ENCODE measurements around the genes UNC5CL and MDFI.

GRCh38 chr6:38791717-38792133 lies 76.6 kb downstream of the DNAH8 start:
- PRO-cap, result no peak
- RAMPAGE, long total RNA, 3 experiments, result no peak in any of the 3 experiments

DNA sequence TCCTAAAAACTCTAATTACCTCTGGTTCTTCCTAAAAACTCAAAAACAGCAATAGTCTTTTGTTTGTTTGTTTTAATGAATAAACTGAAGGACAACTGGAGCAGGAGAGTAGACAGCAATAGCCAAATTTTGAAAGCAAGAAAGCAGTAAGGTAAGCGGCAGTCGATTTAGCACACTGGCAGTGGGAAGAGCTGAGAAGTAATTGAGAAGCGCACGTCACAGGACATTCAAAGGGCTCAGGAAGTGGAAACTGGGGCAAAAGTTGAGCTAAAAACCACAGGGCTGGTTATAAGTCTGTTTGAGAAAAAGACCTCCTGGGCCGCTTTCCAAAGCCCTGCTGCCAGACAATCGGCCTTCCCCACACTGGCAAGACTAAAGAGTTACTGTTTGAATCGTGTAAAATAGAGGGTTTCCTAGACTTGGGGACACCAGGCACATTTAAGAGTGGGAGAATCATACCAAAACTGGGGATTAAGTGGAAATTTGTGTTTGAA lies 161.3 kb downstream of the DNAH8 start:
- PRO-cap, result no peak
- RAMPAGE, long total RNA, 3 experiments, result no peak in any of the 3 experiments

DNA sequence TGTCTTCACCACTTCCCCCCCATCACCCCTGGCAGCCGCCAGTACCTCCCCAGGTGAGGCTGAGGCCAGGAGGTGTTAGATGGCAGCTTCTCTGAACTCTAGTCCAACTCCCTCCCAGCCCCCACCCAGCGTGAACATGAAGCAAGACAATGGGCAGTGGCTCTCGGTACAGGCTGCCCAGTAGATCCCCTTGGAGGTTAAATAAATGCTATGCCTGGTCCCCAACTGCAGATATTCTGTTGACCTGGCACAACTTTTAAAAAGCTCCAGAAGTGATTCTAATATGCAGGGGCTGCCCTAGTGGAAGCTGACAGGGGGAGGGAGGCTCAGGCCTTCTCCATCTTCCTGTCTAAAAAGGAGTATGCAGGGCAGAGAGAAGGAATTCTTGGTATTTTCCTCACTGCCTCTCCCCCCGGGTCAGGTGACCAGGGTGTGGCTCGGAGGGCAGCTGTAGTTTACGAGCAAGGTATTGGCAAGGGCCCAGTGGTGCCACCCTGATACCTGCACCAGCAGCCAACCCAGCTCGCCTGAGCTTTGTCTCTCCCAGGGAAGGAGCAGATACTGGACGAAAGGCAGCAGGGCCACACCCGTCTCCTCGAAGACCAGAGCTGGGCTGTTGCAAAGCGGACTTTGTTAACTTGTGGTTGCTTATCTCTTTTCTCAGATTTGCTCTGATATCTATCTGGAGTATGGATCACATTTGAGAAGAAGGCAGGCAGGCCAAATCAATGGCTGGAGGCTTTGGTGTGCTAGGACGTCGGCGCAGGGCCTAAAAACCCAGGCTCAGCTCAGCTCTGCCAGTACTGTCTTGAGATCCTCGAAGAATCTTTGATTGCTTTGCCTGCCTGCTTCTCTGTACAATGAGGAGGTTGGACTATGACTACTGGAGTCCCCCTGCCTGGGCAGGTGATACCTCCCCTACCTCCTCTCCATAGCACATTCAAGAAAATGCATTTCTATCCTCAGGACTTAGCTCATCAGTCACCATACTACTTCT lies 25.5 kb downstream of the KCNK5 start:
- PRO-cap, result no peak
- RAMPAGE, long total RNA, 3 experiments, result no peak in any of the 3 experiments

- PRO-cap, result no peak
- RAMPAGE, long total RNA, 3 experiments, result no peak in any of the 3 experiments
Measured at GRCh38 chr6:39214916-39215760, 14.1 kb downstream of the KCNK5 start.

DNA sequence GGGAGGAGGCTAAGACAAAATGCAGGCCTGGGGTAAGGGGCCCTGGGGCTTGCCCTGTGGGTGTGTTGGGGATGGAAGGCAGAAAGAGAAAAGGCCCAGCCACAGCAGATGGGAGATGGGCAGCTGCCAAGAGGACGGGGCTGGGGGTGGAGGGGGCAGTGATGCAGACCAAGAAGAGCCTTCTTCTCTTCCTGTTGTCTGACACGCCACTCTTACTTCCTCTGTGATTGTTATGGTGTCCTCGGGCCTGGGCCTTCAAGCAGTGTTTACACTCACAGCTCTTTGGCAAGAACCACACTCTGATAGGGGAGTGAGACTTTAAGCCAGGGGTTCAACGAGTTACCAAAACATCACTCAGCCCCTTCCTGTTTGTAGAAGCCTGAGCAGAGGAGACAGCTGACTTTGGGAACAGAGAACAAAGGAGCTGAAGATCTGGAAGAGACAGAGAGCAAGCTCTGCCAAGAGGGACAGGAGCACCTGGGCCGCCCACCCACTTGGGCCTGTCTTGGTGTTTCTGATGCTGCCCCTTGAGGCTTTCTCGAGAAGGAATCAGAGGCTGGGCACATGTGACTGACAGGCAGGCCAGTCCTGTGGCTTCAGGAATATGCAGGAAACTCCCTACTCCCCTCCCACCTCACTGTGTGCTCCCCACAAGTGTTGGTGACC lies 20.6 kb upstream of the KCNK16 start:
- PRO-cap, result no peak
- RAMPAGE, long total RNA, 3 experiments, result no peak in any of the 3 experiments

GRCh38 chr6:39841296-39841791 lies 49.2 kb downstream of the DAAM2 start:
- PRO-cap, result no peak
- RAMPAGE, long total RNA, 3 experiments, result no peak in any of the 3 experiments

GRCh38 chr6:39870303-39870570 lies 64.0 kb downstream of the MOCS1 start:
- PRO-cap, result no peak
- RAMPAGE, long total RNA, 3 experiments, result no peak in any of the 3 experiments

- PRO-cap, result no peak
- RAMPAGE, long total RNA, 3 experiments, result no peak in any of the 3 experiments
Measured at GRCh38 chr6:39947643-39948000, 13.4 kb upstream of the MOCS1 start.

- PRO-cap, result no peak
- RAMPAGE, long total RNA, 3 experiments, result no peak in any of the 3 experiments
Measured at GRCh38 chr6:41039138-41039807, at the start of gene UNC5CL. TSS of gene UNC5CL (minus strand) at chr6:41039221.

GRCh38 chr6:41041157-41041594 lies 1.1 kb upstream of the TSPO2 start:
- PRO-cap, result no peak
- RAMPAGE, long total RNA, 3 experiments, result no peak in any of the 3 experiments

DNA sequence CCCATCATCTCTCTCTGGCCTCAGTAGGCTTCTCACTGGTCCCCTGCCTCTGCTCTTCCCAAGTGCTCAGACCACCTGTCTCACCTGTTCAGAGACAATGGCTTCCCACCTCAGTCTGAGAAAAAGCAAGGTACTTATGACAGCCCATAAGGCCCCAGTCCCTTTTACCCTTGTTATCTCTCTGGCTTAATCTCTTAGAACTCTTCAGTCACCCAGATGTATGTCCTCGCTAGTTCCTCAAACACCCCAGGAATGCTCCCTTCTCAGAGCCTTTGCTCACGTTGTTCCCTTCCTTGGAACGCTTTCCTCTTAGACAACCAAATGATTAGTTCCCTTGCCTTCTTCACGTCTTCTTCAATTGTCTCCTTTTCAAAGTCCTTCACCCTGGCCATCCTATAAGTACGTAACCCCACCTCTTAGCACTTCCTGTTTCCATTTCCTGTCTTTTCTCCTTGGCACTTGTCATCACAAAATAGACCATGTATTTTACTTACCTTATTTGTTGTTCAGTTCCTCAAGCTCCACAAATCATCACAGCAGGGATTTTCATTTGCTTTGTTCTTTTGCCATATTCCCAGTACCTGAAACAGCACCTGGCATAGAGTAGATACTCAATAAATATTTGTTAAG lies 1.1 kb upstream of the APOBEC2 start:
- PRO-cap, result no peak
- RAMPAGE, long total RNA, 3 experiments, result no peak in any of the 3 experiments

GRCh38 chr6:41080443-41081238 lies 7.9 kb downstream of the NFYA start:
- PRO-cap, result no peak
- RAMPAGE, long total RNA, 3 experiments, result no peak in any of the 3 experiments

GRCh38 chr6:41371223-41371941 lies 36.0 kb downstream of the NCR2 start:
- PRO-cap, result no peak
- RAMPAGE, long total RNA, 3 experiments, result no peak in any of the 3 experiments

DNA sequence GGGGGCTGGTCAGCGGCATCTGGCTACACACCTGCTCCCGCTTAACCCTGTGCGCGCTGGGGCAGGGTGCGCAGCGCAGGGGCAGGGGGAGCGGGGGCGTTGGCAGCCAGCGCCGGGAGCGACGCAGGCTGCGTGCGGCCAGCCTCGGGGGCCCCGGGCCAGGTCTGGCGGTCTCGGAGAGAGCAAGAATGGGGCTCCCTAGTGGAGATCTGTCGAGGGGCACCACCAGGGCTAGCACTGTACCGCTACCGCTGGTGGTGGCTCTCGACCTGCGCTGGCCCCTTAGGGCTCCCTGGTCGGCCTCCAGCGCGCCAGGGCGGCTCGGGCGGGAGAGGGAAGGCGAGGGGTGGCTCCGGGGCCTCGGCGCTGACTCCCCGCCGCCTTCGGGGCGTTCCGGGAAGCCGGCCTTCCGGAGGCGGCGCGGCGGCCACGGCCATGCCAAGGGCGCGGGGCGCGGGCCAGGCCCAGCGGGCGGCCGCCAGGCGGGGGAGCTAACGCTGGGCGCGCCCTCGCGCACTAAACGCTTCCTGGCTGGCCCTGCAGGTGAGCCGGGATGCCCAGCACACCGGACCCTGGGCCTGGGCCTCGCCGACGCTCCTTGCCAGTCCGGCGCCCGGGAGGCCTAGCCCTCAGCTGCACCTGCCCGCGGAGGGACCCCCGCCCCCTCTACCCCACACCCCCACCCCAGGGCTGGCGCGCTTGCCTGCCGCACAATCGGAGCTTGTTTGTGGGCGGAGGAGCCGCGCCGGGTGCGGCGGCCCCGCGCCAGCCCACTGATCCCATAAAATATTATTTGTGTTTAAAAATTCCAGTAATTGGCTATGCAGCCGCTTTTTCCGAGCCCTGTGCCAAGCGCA lies 92.6 kb downstream of the NCR2 start:
- PRO-cap, result no peak
- RAMPAGE, long total RNA, 3 experiments, result no peak in any of the 3 experiments

DNA sequence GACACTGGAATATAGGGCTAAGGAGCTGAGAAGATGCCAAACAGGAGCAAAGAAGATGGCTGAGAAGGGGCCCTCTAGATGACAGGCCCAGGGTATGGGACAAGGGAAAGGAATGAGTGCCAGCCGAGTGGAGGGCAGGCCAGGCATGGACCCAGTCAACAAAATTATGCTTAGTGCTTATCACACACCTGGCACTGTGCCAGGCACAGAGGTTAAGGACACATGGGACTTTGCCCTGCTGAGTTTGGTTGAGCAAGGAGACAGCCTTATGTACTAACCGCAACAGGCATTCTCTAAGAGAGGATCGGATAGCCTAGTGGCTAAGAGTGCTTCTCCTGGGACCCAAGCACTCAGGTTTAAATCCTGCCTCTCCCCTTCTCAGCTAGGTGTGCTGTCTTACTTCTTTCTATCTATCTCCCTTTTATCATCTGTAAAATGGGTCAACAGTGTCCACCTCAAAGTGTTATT lies 96.4 kb upstream of the FOXP4 start:
- PRO-cap, result no peak
- RAMPAGE, long total RNA, 3 experiments, result no peak in any of the 3 experiments

- PRO-cap, result no peak
- RAMPAGE, long total RNA, 3 experiments, result no peak in any of the 3 experiments
Measured at GRCh38 chr6:41563015-41563867, 17.1 kb downstream of the FOXP4 start.

GRCh38 chr6:41599126-41600349 lies 38.7 kb upstream of the MDFI start:
- PRO-cap, result no peak
- RAMPAGE, long total RNA, 3 experiments, result no peak in any of the 3 experiments

DNA sequence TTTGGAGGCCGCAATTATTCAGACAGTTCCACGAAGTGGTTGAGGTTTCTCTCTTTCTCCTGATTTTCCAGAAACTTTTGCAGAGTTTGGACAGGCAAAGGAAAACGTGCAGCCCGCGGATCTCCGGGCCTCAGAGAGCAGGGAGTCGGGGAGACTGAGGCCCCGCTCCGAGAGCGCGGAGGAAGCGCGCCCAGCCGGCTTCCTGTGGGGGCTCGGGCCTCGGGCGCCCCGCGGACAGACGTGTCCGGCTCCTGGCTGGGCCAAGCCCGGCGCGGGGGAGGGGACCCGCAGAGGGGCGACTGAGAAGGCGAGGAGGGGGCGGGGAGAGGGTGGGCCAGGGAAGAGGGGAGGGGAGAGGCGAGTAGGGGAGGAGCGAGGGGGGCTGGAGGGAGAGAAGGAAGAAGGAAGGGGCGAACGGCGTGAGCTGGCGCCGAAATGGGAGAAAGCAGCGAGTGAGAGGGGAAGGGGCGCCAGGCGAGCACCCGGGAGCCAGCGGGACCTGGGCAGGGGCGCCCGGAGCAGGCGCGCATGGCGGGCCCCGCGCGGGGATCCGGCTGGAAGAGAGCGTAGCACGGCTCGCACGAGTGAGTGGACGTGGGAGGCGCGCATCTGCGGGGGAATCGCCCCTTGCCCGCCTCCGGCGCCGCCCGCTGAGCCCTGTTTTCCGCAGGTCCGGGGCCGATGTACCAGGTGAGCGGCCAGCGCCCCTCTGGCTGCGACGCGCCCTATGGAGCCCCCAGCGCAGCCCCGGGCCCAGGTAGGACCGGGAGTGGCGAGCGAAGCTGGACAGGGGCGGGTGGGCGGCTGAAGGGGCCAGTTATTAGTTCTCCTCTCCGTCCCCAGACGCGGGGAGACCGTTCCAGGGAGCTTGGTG lies at the start of gene MDFI:
TSS of gene MDFI (plus strand) at position 400 of the 874 bp plus-strand sequence.
- PRO-cap, result no peak
- RAMPAGE, long total RNA, 3 experiments, result no peak in any of the 3 experiments

- PRO-cap, result no peak
- RAMPAGE, long total RNA, 3 experiments, result no peak in any of the 3 experiments
Measured at GRCh38 chr6:41683616-41684243, 45.5 kb downstream of the MDFI start.

- PRO-cap, result unidirectional peak, plus-strand start at chr6:41720054
- RAMPAGE, long total RNA, 3 experiments, result no peak in any of the 3 experiments
Measured at GRCh38 chr6:41719630-41720328, 15.6 kb downstream of the TFEB start.

Measured in gastrocnemius medialis (tissue), 3 donors.